ENCODE measurements around the genes GLTP and HVCN1.

DNA sequence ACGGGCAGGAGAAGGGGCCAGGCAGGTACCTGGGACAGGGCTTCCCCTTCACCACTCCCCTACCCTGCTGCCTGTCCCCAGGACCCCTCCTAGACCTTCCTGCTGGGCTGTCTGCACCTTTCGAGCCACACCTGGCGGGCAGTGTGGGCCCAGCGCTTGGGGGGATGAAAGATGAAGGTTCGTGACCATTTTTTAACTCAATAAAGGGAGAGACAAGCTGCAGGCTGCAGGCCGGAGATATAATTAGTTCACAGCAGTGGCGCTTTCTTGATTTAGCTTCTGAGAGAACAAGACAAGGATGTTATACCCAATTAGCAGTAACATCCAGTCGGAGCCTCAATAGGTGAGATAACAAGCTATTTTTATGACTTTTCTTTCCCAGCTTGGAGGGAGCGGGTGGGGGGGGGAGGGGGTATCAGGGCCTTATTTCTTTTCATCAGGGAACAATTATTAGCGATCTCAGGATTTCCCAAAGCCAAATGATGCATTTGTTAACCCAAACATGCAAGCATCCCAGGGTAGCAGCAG lies 9.0 kb downstream of the FAM222A start:
CAGE:
- cytosol, long polyA minus RNA, result no peak
- cytosol, long polyA plus RNA, result no peak
- long polyA plus RNA, result no peak
- nucleus, long polyA minus RNA, result no peak
- nucleus, long polyA plus RNA, result no peak

DNA sequence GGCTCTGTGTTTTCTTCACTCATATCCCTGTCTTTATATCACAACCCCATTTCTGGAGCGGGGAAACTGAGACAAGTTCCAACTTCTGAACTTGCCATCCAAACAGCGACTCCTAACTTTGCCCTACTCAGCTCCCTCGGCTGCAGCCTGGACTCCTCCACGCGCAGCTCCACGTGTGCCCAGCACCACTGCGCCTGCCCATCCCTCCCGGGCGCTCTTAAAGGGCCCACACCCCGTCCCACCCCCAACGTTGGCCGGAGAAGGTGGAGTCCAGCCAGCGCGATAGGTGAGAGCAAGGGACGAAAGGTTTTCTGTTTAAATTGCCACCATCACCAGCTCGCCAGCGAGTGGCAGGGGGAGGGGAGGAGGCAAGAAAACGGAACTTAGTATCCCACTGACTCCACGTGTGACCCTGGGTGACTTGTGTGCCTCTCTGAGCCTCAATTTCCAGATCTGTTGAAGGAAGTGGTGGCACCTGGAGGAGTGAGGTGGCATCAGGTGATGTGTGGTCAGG lies 59.7 kb downstream of the FAM222A start:
CAGE:
- cytosol, long polyA minus RNA, result no peak
- cytosol, long polyA plus RNA, result no peak
- long polyA plus RNA, result no peak
- nucleus, long polyA minus RNA, result no peak
- nucleus, long polyA plus RNA, result no peak

DNA sequence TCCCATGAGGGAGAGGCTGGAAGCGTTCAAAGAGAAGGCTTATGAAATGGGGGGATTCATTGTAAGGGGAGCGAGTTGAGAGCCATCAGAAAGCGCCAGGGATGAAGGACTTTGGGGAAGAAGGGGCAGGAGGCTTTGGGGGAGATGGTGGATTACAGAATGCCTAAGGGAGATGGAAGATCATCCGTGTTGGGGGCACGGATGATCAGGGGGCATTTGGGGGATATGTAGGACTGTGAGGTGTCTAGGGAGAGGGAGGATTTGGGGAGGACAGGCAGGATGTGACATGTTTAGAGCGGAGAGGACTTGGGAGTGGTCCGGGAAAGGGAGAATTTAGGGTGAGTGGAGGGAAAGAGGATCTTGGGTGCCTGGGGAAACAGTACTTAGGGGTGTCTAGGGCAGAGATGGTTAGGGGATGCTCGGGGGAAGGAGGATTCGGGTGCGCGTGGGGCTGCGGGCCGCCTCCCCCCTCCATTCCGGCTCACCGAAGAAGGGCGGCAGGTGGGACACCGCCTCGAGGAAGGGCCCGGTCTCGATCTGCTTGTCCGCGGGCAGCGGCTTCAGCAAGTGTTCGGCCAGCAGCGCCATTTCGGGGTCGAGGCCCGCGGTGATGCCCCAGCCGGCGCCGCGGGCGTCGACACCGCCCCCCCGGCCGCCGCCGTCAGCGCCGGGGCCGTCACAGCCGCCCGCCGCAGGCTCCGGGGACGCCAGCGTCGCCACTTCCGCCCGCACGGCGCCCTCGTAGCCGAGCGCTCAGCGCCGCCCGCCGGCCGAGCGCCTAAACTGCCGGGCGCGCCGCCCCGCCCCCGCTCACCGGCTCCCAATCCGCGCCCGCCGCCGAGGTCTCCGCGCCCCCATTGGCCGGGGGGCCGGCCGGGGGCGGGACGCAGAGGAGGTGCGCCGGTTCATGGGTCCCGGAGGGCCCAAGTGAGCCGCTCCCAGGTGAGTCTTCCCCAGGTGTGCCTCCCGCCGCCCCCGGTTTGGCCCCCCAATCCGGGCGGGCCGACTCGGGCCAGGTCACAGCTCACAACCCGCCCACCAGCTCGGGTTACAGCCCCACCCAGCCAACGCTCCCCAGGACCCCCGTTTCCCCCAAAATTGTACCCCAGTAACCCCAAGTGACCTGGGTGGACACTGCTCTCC lies at the start of gene GLTP:
Gene GLTP, minus strand, starts transcription at position 755 of the 1,143 bp plus-strand sequence.
CAGE:
- cytosol, long polyA minus RNA, result start-site peak on the minus strand centred at position 612 of the sequence, 6 bp wide, 33 reads; start-site peak on the minus strand centred at position 737 of the sequence, 44 bp wide, 32 reads
- cytosol, long polyA plus RNA, result start-site peak on the minus strand centred at position 674 of the sequence, 124 bp wide, 275 and 45 reads in 2 replicates
- long polyA plus RNA, result start-site peak on the minus strand centred at position 674 of the sequence, 124 bp wide, 367 and 201 reads in 2 replicates
- nucleus, long polyA minus RNA, result start-site peak on the minus strand centred at position 632 of the sequence, 46 bp wide, 12 reads; start-site peak on the minus strand centred at position 737 of the sequence, 44 bp wide, 44 reads
- nucleus, long polyA plus RNA, result start-site peak on the minus strand centred at position 649 of the sequence, 90 bp wide, 51 and 22 reads in 2 replicates

GRCh38 chr12:109881136-109881580 lies 817 bp upstream of the GLTP start:
CAGE:
- cytosol, long polyA minus RNA, result no peak
- cytosol, long polyA plus RNA, result no peak
- long polyA plus RNA, result no peak
- nucleus, long polyA minus RNA, result no peak
- nucleus, long polyA plus RNA, result no peak

DNA sequence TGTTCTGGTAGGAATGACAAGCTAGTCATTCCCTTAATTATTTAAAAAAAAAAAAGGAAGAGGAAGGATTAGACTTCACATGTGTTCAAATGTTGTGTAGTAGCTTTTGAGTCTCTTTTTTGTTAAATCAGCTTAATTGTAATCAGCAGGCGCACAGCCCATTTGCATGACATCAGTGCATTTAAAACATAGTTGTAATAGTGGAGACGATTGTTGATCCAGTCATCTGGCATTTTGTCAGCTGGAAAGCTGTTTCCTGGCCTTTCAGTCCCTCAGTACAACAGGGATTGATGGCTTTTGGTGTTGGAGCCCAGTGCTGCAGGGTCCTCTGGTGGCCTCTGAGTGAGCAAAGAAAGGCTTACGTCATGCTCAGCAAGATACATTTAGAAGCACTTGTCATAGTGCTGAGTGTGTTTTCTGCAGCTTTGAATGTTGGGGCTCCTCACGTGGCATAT lies 23.9 kb downstream of the C12orf76 start:
CAGE:
- cytosol, long polyA minus RNA, result no peak
- cytosol, long polyA plus RNA, result no peak
- long polyA plus RNA, result no peak
- nucleus, long polyA minus RNA, result no peak
- nucleus, long polyA plus RNA, result no peak

GRCh38 chr12:110108783-110110112 lies 14.9 kb upstream of the IFT81 start:
CAGE:
- cytosol, long polyA minus RNA, result no peak
- cytosol, long polyA plus RNA, result no peak
- long polyA plus RNA, result no peak
- nucleus, long polyA minus RNA, result no peak
- nucleus, long polyA plus RNA, result no peak

DNA sequence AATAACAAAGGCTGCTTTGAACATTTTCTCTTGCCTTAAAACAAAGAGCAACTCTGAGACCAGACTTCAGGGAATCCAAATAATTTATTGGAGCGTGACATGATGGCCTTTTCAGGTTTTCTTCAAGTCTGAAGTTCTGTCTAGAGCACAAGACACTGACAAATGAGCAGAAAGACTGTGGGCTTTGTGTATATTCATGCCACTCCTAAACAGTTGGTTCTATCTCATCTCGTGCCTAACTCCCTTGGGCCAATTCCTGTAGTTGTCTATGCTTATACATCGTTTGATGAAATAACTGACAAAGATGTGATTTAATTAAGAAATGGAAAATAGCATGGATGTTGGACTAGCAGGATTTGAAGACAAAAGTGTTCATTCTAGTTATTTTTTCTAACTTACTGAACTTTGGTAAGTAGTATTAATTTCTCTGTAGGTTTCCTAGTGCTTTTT lies 47.5 kb downstream of the IFT81 start:
CAGE:
- cytosol, long polyA minus RNA, result no peak
- cytosol, long polyA plus RNA, result no peak
- long polyA plus RNA, result no peak
- nucleus, long polyA minus RNA, result no peak
- nucleus, long polyA plus RNA, result no peak

CAGE:
- cytosol, long polyA minus RNA, result no peak
- cytosol, long polyA plus RNA, result no peak
- long polyA plus RNA, result no peak
- nucleus, long polyA minus RNA, result no peak
- nucleus, long polyA plus RNA, result no peak
Observed at GRCh38 chr12:110233444-110233891, 47.6 kb upstream of the ATP2A2 start.

DNA sequence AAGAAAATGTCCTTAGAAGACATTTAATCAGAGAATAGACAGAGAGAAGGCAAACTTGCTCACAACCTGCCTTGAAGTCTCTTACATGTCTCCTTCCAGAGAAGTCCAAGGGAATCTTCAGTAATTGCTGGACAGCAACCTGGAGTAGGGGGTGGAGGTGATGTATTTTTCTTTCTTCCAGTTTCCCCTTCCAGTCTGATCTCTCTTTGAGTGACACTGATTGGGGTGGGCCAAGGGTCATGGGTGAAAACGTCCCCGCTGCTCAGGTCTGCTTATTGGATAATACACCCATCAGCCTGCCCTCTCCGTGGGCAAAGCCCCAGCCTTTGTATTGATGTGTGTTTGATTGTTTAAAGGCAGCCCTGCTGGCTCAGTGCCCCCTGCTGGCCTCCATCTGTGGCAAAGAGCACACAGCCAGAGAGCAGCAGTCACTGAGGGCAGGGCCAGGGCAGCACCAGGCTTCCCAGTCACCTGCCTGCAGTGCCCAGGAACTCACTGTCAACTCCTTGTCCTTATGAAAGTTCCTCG lies 35.7 kb upstream of the ATP2A2 start:
CAGE:
- cytosol, long polyA minus RNA, result no peak
- cytosol, long polyA plus RNA, result no peak
- long polyA plus RNA, result no peak
- nucleus, long polyA minus RNA, result no peak
- nucleus, long polyA plus RNA, result no peak

DNA sequence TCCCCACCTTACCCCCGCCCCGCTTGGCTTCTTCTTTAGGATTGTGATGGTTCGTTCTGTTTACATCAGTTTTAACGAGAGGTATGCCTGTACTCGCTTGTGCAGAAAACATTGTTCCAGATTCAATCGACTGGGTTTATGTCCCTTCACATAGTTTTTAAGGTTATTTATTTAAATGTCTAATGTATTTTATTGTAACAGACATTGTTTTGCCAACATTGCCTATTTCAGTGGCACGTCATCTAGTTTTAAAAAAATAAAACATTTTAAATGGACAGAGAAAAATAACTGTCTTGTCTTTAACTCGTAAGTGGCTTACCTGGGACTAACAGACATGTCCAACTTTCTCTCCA lies 56.5 kb downstream of the ANAPC7 start:
CAGE:
- cytosol, long polyA minus RNA, result no peak
- cytosol, long polyA plus RNA, result no peak
- long polyA plus RNA, result no peak
- nucleus, long polyA minus RNA, result no peak
- nucleus, long polyA plus RNA, result no peak

DNA sequence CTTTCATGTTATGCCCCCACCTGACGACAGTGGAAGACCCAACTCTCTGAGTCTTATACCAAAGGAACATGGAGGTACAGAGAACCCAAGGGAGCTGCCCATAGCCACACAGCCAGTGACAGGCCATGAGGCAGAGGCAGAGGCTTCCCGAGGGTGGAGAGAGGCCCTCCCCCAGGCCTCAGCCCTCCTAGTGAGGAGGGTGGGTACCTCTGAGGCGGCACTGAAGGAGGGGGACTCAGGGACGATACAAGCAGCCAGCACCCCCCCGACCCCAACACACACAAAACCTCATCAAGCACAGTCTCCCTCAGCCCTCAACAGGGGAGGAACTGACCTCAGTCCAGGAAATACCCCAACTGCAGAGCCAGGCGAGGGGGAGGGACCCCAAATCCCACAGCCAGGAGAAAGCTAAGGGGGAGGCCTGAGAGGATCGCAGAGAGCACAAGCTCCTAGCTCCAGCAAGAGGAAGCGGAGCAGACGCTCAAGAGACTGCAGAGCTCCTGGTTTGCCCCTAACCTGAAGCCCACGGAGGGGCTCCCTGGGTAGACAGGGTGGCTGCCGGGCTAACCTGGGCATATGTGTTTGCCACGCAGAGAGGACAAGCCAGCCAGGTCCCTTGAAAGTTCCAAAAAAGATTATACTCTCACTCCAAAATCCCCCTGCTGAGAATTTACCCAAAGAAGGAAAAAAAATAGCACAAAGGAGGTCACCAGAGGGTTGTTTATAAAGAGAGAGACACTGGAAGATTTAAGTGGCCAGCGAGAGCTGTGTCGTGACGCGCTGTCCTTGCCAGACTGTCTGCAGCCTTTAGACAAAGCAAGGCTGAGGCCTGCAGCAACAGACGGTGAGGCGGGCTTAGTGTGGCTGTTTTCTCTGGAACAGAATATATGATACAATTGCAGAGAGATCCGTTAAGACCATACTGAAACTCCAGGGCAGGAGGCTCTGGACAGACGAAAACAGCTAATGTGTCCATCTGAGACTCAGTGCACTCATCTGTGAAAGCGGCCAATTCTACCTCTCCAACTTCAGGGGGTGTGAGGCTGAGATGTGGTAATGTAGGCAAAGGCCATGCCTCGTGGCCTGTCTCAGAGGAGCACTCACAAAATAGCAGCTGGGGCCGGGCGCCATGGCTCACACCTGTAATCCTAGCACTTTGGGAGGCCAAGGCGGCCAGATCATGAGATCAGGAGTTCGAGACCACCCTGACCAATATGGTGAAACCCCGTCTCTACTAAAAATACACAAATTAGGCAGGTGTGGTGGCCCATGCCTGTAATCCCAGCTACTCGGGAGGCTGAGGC lies 36.5 kb downstream of the ANAPC7 start:
CAGE:
- cytosol, long polyA minus RNA, result no peak
- cytosol, long polyA plus RNA, result no peak
- long polyA plus RNA, result no peak
- nucleus, long polyA minus RNA, result no peak
- nucleus, long polyA plus RNA, result no peak

DNA sequence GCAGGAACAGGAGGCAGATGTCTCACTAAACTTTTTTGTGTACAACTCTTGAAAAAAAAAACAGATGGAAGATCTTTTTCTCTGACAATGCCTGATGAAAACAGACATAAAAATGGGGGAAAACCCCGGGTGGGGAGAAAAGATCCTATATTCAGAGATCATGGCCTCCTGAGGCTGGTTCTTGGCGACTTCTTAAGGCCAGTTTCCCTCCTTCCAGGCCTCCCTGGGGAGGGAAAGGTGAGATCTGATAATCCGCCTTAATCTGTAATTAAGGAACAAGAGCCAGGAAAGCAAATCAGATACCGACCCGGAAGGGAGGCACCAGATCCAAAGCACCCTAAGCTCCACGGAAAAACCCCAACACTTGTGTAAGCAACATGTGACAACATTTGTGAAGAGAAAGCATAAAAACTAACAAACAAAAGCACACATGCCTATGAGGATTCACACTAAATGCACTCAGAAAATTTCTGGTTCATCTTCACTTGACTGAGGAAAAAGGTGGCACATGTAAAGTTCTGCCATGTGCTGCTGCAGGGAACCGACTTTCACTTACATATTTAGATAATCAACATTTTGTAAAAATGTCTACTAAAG lies 40.3 kb downstream of the PPTC7 start:
CAGE:
- cytosol, long polyA minus RNA, result no peak
- cytosol, long polyA plus RNA, result no peak
- long polyA plus RNA, result no peak
- nucleus, long polyA minus RNA, result no peak
- nucleus, long polyA plus RNA, result no peak

CAGE:
- cytosol, long polyA minus RNA, result no peak
- cytosol, long polyA plus RNA, result no peak
- long polyA plus RNA, result no peak
- nucleus, long polyA minus RNA, result no peak
- nucleus, long polyA plus RNA, result no peak
Observed at GRCh38 chr12:110575252-110575778, 7.8 kb downstream of the PPTC7 start.

DNA sequence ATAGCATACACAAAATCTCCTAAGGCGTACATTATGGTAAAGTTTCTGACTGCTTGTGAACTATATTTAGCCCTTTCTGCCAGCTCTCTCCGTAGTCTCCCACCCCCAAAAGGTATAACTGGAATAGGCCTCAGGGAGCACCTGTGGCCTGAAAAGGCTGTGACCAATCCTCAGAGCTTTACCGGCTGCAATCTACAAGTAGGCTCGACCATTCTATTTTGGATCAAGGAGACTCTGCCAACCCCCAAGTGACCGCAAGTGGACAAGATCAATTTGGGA lies 1.2 kb downstream of the PPTC7 start:
CAGE:
- cytosol, long polyA minus RNA, result no peak
- cytosol, long polyA plus RNA, result no peak
- long polyA plus RNA, result no peak
- nucleus, long polyA minus RNA, result no peak
- nucleus, long polyA plus RNA, result no peak

CAGE:
- cytosol, long polyA minus RNA, result no peak
- cytosol, long polyA plus RNA, result no peak
- long polyA plus RNA, result no peak
- nucleus, long polyA minus RNA, result no peak
- nucleus, long polyA plus RNA, result no peak
Observed at GRCh38 chr12:110582222-110583186, 614 bp downstream of the PPTC7 start.

CAGE:
- cytosol, long polyA minus RNA, result no peak
- cytosol, long polyA plus RNA, result no peak
- long polyA plus RNA, result no peak
- nucleus, long polyA minus RNA, result no peak
- nucleus, long polyA plus RNA, result no peak
Observed at GRCh38 chr12:110590592-110591309, 7.6 kb upstream of the PPTC7 start.

DNA sequence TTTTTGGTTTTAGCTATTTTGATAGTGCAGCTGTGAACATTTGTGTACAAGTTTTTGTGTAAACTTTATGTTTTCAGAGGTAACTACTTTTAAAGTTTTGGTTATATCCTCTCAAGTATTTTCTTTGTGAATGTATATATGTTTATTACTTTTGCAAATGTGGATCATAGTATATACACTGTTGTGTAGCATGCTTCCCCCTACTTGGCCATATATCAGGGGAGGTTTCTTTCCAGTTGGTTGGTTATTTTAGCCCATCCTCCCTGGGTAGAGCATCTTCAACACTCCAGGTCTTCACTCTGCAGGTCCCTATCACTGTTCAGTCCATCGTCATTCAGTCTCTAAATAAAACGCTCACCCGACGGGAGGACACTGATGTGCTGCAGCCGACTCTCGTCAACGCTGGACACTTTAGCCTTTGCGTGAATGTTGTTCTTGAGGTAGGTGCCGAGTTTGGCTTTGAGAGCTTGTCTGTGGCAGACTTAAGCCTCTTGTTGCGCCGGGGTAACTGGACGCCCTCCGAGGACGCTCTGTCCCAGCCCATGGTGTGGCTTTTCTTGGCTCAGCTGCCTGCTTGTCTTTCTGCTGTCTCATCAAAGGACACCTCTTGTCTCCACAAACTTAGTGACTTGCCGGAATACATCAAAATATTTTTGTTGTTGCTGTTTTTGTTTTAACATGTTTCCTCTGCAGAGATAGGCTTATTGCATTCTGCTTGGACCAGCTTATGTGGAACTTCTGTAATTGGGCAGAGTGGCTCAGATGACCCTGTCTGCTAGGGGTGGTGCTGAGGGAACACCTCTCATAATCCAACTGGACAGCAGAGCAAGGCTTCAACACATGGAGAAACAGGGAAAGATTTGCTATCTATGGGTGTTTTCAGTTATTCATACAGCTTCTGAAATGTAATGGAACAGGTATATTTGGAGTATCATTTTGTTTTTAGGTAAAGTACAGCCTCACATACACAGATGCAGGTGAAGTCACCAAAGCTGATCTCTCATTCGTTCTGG lies 26.5 kb downstream of the TCTN1 start:
CAGE:
- cytosol, long polyA minus RNA, result no peak
- cytosol, long polyA plus RNA, result no peak
- long polyA plus RNA, result no peak
- nucleus, long polyA minus RNA, result no peak
- nucleus, long polyA plus RNA, result no peak

DNA sequence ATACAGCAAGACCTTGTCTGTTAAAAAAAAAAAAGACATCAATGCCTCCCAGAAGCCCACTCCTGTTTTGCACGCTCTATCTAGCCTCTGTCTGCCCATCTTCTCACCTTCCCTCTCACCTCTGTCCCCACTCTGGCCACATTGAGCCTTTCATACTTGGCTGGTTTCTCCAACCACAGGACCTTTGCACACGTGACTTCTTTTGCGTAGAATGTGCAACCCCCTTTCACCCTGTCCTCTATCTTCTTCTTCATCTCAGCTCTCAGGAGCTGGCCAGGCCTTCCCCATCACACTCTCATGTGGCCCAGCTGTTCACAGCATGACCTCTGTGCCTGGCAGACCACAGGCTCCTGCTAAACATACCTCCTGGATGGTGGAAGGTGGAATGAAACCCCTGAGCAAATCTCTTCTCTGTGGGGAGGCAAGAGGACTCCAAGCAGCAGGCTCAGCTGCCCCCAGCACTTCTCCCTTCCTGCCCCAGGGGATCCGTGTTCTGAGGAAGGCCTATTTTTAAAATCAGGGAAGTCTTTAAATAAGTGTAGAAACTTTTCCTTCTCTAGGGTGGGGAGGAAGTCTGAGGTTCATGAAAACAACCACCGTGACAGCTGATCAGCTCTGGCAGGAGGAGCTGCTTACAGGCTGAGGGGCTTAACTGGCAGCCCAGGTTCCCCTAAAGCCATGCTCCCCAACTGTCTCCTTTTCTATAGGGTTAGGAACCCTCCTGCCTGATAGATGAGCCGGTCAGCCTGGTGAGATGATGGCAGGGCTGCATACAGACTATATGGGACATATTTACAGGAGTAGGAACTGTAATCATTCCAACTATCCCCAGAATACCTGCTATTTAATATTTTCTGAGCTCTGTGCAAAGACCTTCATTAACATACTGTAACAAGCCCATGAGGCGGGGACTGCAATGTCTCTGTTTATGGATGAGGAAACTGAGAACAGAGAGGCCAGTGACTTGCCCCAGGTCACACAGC lies 11.4 kb downstream of the HVCN1 start:
CAGE:
- cytosol, long polyA minus RNA, result no peak
- cytosol, long polyA plus RNA, result no peak
- long polyA plus RNA, result no peak
- nucleus, long polyA minus RNA, result no peak
- nucleus, long polyA plus RNA, result no peak

DNA sequence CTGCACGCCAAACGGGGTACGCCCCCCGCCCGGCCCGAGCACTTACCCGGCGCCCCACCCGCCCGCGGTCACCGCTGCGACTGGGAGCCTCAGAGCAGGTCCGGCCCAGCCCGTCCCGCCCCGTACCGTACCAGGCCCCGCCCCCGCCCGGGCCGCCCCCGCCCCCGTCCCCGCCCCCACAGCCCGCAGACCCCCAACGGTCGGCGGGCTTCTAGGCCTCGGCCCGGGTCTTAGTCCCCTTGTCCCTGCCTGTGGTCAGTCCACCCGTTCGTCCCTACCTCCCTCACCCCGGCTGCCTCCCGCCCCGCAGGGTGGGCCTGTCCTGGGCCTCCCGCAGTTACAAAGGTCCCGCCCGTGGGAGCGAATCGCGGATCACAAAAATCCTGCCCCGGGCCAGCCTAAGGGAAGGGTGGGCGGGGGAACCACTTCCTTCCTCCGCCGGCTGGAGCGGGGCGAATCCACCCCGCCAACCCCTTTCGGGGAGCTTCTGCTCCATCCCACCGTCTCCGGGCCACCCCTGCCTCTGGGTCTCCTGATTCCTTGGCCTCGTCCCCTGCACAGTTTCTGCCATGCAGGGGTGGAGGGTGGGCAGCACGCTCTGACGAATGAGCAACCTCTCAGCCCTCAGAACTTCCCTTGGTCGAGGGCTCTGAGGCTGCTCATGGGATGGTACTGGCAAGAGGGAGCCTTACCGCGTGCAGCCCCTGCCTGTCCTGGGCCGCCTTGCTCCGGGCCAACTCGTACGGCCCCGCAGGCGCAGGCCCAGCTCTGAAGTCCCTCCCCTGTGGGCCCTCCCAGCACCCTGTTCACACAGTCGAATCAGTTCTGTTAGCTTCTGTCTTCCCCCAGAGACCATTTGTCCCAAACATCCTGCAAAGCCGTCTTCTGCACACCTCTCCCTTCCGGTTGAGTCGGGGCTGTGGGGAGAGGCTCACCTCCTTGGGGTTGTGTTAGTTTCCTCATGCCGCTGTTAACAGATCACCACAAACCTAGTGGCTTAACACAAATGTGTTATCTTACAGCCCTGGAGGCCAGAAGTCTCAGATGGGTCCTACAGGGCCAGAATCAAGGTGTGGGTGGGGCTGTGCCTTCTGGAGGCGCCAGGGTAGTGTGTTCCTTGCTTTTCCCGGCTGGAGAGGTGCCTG lies at the start of gene HVCN1:
Gene HVCN1, minus strand, starts transcription at position 82 of the 1,145 bp plus-strand sequence.
CAGE:
- cytosol, long polyA minus RNA, result no peak
- cytosol, long polyA plus RNA, result no peak
- long polyA plus RNA, result no peak
- nucleus, long polyA minus RNA, result no peak
- nucleus, long polyA plus RNA, result no peak

DNA sequence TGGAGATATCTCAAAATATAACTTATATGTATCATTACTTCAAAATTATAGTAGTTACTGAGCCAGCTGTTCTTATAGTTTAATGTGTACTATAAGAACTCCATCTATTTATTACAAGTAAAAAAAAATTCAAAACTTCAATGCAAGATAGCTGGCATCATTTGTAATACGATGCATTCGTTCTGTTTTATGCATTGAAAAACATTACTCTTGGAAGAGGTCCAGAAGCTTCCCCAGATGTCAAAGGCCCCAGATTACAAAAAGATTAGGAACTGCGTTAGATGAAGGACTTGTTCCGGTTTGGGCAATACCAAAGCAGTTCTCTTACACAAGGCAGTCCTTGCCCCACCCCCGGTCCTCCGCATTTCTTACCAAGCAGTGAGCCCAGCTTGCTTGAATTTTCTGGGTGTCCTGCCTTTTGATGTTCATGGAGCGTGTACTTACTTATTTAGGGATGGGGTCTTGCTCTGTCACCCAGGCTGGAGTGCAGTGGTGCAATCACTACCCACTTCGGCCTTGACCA lies 4.8 kb upstream of the HVCN1 start:
CAGE:
- cytosol, long polyA minus RNA, result no peak
- cytosol, long polyA plus RNA, result no peak
- long polyA plus RNA, result no peak
- nucleus, long polyA minus RNA, result no peak
- nucleus, long polyA plus RNA, result no peak